Skin of body (tissue), 2 donors: ENCODE measurements around the gene SCRG1.

GRCh38 chr4:169555703-169556214 lies 56.6 kb downstream of the NEK1 start:
- RAMPAGE, long total RNA, result no peak

DNA sequence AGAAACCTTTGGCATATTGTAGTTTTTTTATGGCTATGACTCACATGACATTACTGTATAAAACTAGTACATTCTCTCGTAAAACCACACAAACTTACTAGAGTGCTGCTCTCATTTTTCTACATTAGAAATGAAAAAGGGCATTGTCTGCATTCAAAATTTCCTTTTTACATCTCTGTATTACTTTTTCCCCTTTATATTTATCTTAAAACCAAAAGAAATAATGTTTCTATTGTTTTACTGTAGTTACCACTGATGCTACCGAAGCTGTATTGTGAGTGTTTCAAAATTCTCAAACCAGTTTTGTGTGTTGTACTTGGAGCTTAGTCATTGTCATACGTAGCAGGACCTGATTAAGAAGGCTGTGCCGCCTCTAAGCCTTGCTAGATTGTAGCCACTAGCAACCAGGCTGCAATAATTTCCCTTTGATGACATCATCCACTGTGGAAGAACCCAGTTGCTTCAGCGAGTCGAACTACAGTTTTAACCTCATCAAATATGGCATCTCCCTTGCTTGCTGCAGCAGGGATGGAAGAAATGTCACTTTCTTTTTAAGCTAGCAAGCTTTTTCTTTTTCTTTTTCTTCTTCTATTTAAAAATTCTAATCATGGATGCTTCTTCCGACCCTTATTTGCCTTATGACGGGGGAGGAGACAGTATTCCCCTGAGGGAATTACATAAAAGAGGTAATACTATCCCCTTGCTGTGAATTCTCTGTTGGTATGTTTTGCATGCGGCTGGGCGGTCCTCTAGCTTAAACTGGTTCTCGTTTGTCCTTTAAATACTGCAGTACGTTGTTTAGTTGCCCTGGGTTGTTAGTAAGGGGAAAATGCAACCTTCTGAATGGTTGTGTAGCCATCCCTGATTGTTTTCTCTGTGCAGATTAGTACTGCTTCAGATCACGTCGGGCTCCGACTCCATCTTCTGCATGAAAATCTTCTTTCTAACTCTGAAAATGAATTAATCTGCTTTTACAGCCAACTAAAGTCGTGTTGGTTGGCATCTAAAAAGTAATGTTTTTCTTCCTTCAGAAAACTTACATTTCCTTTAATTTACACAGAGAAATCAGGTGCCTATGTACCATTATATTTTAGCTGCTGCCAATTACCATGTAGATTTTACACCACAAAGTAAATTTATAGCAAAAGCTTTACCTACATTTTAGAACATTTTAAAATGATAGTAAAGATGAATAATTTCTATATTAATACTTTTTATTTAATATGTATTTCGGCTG lies 39.8 kb downstream of the CLCN3 start:
- RAMPAGE, long total RNA, result no peak

GRCh38 chr4:170088649-170089124 lies 1.1 kb downstream of the AADAT start:
- RAMPAGE, long total RNA, result no peak

- RAMPAGE, long total RNA, result no peak
Measured at GRCh38 chr4:172711963-172712398, 456.6 kb upstream of the GALNT7 start.

DNA sequence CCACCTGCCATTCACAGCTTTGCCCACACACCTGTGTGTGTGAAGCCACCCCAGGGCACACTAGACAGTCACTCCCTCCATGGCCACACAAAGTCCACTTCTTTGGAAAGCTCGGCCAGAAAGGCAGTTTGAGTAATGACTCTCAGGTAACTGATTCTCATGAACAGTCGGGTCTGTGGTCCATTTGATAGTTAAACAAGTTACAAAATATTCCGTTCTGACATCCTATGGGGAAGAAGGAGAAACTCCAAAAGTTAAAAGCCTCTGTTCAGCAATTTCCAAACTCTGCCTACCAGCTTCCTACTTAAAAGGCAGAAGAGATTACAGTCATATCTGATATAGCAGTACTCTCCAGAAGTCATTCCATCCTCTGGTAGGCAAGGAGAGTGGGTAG lies 205.0 kb upstream of the GALNT7 start:
- RAMPAGE, long total RNA, result no peak

GRCh38 chr4:173039697-173040082 lies 128.9 kb upstream of the GALNT7 start:
- RAMPAGE, long total RNA, result no peak

DNA sequence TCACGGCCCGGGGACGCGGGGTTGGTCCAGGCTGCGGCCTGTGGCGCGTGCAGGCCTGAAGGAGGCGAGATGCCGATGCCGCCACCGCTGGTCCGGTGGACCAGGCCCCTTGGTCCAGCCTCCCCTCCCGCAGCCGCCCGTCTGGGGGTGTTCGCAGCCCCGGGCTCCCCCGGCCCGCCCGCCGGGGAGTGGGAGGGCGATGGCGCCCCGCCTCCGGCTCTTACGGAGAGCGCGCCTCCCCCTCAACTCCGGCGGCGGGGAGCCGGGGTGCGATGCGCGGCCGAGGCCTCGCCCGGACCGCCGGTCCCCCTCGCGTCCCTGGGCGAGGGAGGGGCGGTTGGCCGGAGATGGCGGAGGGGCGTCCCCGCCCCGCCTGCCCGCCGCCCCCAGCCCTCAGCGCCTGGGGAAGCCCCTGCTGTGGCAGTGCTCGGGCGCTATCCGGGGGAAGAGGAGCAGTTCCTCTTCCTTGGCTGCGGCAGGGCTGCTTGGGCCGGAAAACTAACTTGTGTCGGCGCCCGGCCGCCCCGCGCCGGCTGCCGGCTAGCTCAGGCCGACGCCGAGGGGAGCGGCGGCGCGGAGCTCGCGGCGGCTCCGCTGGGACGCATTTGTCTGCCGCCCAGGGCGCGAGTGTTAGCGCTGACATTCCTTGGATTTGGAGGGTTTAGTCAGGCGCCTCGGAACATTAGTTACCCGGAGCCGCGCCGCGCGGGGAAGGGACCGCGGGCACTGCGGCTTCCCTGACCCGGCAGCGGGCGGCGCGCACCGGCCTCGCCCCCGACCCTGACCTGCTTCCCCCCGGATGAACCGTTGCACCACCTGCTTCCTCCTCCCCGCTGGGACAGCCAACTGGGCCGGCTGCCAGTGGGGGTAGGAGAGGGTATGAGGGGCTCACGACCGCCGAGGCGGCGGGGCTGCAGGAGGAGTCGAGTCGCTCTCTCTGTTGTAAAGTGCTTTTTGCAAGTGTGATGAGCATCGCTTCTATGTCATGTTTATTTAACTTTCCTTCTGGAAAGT lies 1.0 kb downstream of the GALNT7 start:
- RAMPAGE, long total RNA, result no peak

GRCh38 chr4:173281844-173282443 lies 52.2 kb downstream of the HMGB2 start:
- RAMPAGE, long total RNA, result no peak

DNA sequence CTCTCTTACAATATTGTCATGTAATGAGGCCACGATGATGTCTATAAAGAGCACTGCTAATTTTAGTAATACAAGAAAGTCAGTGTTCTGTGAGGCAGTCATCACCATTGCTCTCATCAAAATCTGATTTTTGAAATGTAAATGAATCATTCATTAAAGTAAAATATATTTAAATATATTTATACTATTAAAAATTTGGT lies 15.5 kb downstream of the HMGB2 start:
- RAMPAGE, long total RNA, result no peak

DNA sequence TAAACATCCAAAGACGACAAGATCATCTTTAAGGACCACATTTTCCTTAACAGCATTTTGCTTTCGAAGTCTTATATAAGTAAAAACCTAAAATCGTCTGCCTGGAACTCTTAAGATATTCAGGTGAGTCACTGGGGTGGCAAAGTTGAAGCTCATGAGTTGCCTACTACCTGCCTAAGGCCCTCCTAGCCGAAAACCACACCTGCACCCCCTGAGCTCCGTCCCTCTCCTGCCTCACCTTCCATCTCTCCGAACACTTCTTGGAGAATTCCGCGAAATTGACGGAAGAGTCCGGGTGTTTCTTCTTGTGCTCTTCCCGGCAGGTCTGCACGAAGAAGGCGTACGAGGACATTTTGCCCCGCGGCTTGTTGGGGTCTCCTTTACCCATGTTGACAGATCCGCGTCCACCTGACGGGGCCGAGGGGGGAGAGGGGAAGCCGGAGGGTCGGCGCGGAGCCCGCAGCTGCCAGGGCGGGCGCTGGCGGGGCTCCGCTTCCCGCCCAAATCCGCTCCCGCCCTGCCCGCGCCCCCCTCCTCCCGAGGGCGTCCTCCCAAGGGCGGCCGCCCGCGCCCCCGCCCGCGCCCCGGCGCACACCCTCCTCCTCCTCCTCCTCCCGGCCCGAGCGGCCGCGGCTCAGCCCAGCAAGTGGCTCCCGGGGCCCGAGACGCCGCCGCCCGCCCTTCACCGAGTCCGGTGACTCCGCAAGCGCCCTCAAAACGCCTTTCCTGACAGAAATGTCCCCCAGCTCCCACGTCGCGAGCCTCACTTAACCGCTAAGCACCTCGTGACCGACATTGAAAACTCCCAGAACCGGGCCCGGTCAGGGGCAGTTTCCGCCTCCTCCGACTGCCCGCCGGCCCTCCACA lies 663 bp downstream of the HMGB2 start:
- RAMPAGE, long total RNA, result no peak

GRCh38 chr4:173398821-173399649 lies at the start of gene SCRG1:
Gene SCRG1 (minus strand): TSS chr4:173399116.
- RAMPAGE, long total RNA, result no peak

DNA sequence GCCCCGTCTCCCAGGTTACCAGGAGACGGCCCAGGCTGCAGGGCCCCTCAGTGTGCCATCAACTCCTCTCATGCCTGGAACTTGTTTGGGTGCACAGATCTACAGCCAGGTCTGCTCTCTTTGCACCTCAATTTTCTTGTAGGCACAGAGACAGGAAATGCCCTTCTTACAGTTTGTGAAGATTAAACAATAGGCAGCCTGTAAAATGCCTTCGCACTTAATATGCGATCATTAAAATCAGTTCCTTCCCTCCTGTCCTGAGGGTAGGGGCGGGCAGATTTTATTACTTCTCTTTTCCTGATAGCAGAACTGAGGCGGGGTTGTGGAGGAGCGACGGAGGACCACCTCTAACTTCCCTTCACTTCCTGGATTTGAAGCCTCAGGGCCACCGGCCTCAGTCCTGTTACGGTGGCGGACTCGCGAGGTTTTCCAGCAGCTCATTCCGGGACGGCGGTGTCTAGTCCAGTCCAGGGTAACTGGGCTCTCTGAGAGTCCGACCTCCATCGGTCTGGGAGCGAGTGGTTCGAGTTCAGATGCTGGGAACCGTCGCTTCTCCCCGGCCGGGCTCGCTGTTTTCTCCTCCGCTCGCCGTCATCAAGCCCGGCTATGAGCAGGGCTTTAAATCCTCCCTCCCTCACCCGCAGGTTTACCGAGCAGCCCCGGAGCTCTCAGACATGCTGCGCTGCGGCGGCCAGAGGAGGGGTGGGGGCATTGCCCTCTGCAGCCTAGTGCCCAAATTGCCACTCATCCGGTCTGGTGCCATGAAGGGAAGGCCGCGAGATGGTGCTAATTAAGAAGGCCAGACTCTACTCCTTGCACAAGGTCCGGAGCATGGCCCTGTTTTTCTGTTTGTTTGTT lies 23.4 kb downstream of the HAND2 start:
- RAMPAGE, long total RNA, result no peak

DNA sequence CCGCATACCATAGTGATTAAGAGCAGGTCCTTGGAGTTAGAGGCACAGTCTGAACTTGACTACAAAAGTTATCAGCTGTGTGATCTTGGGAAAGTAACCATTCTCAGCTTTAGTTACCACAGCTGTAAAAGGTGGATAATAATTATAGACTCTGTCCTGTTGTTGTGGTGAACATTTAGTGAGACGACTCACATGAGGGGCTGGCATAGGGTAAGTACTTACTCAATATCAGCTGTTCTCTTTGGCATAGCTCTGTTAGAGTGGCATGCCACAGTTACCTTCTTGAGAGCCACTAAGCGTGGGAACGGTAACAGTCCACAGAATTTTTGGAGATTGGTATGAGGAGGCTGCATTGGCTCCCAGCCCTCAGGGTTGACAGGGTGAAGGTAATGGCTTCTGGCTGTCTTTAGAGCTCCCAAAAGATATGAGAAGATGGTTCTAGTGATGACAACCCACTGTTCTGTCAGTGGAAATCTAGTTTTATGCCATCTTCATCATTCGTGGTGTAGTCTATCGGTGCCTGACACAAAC lies 13.3 kb upstream of the HAND2 start:
- RAMPAGE, long total RNA, result no peak

DNA sequence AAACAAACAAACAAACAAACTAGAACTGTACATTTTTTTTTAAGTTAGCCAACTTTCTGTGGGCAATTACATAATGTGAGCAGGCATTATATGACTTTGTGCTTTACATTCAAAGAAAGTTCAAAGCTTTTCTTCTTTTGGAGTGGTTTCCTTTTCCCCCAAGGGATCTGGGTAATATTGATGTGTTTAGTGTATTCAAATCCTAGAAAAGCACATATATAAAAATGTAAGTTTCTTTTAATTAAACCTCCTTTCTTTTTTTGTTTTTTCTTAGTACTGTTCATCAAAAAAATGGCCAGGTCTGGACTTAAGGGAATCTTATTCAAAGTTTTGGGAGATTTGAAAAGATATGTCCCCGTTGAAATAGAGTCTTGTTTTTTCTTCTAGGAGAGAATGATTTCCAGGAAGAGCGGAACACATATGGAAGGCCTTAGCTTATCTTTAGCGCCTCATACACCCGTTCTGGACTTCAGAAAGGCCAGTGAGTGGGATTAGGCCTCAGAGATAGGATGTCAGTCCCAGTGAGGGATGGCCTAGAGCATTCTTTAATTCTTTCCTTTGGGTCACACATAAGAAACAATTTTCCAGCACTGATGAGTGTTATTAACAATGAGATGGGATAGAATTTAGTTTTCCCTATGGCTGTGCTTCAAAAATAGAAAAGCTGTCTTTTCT lies 54.4 kb upstream of the HAND2 start:
- RAMPAGE, long total RNA, result no peak

GRCh38 chr4:173746413-173746812 lies 216.4 kb upstream of the HAND2 start:
- RAMPAGE, long total RNA, result no peak

DNA sequence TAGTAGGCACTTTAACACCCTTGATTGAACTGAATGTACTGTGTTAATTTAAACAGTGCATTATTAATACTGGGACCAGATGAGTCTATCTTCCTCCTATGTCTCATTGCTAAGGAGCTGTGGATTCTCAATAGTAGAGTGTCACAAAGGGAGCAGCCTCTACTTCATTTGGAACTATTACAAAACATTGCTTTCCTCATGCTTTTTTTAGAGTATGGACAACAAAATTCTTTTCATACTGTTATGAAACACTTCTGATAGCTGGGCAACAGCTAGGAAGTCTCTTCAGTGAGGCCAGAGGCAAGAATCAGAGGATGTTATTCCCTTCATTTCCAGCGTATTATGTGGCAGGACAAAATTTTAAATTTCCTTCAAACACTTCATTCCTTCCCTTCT lies 160.8 kb downstream of the FBXO8 start:
- RAMPAGE, long total RNA, result no peak

DNA sequence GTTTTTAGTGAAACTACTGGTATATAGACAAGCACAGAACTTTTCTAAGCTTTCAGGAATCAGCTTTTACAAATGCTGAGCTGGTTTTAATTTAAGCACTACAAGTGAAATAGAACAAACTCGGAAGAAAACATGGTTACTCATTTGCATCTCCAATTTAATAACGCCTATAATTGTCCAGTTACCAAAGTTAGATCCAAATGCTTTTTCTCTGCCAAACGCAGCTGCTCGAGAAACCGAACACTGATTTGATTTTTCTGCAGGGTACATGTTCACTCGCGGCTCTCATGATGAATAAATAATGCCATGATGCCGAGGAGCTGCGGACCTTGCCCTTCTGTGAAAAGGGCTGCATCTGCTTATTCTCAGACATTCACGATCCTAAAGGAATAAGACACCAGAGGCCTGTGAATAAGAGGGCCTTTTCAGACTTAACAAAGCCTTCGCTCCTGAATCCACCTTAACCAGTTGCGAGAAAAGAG lies 147.7 kb downstream of the FBXO8 start:
- RAMPAGE, long total RNA, result no peak

- RAMPAGE, long total RNA, result no peak
Measured at GRCh38 chr4:174152546-174153191, 130.8 kb downstream of the FBXO8 start.

GRCh38 chr4:174523207-174523704 lies 968 bp upstream of the HPGD start:
- RAMPAGE, long total RNA, result no peak

DNA sequence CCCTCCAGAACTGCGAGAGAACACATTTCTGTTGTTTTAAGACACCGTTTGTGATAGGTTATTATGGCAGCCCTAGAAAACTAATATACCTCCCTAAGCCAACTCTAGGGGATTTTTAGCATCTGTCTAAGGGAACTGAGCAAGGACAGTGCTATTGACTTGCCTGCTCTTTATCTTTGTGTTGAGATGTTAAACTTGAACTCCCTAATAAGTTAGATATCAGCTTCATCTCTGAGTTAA lies 147.5 kb downstream of the GLRA3 start:
- RAMPAGE, long total RNA, result no peak